Pulmonary lymph node (tissue), 1 donor: ENCODE results near the genes RAD51, RMDN3 and CHP1.

DNA sequence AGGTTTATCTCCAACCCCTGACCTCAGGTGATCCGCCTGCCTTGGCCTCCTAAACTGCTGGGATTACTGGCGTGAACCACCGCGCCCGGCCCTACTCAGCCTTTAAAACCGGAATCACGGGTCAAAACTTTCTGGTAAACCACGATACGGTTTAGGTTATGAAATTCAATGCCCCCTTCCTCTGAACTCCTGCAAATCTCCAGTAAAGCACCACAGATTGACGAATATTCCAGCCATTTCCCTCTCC, 794 bp upstream of the RAD51 start:
- PRO-cap = no peak

DNA sequence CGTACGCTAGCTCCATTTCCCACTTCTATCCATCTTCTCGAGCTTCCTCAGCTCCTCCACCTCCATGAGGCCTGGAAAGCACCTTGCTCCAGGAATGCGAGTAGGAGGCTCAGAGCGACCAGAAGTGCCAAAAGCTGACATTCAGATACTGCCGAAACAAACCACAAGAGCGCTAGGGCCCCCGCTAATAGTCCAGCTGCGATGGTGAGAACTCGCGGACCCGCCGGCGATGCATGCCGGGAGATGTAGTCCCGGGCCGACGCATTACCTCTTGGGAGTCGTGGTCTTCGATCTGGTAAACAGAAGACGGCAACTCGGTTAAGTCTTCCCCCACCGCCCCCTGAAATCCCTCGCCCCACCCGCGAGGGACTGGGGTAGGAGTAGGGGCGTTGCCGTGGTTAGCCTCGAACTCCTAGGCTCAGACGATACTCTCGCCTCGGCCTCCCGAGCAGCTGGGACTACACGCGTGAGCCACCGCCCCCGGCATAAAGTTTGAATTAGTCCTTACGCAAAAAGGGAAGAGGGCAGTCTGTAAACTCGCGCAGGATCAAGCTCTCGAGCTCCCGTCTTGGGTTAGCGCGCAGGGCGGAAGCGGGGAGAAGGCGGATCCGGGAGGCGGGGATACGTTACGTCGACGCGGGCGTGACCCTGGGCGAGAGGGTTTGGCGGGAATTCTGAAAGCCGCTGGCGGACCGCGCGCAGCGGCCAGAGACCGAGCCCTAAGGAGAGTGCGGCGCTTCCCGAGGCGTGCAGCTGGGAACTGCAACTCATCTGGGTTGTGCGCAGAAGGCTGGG, at the start of gene RAD51:
RAD51 (plus strand) TSS at position 671 of the 795 bp plus-strand sequence.
- PRO-cap = bidirectional peak, plus-strand start at position 290 of the sequence, minus-strand start at position 231 of the sequence; bidirectional peak, plus-strand start at position 708 of the sequence, minus-strand start at position 549 of the sequence

GRCh38 chr15:40695299-40695931, 441 bp downstream of the RAD51 start:
- PRO-cap = no peak

- PRO-cap = bidirectional peak, plus-strand start at chr15:40755424, minus-strand start at chr15:40755248
Observed at GRCh38 chr15:40755030-40755937, at the start of gene RMDN3. Gene RMDN3, minus strand, starts transcription at chr15:40755254.

- PRO-cap = no peak
Observed at GRCh38 chr15:40755938-40756114, 772 bp upstream of the RMDN3 start.

DNA sequence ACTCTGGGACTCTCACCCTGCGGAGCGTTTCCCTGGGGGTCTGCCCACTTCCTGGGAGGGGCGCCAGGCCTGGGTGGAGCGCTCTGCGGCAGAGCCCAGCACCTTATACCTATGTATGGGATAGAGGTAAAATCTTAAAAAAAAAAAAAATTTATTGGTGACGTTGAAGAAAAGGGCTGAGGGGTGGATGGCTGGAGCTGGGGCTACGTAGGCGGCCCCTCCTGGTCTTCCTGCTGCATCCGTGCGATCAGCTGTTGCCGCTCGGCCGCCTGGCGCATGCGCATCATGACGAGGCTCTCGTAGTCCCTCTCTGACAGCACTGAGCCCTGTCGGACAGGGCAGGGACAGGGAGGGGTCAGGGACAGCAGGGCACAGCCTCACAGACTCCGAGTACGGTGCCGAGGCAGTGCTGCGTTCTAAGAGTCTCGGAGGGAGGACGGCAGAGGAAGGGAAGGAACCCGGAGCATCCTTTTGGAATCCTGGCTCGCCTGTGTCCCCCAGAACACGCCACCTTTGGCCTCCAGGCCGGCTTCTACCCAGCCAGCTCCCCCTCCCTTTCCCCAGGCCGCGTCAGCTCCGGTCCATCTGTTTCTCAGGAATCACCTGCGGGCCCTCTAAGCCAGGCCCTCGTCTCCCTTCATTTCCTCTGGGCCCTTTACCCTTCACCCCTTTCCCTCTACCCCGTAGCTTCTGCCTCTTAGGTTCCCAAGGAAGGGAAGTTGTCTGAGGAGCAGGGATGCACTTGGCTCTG, 1.9 kb upstream of the C15orf62 start:
- PRO-cap = no peak

GRCh38 chr15:40771123-40771586, 1.4 kb downstream of the C15orf62 start:
- PRO-cap = no peak

GRCh38 chr15:40855725-40856155, 11.9 kb downstream of the SPINT1 start:
- PRO-cap = no peak

DNA sequence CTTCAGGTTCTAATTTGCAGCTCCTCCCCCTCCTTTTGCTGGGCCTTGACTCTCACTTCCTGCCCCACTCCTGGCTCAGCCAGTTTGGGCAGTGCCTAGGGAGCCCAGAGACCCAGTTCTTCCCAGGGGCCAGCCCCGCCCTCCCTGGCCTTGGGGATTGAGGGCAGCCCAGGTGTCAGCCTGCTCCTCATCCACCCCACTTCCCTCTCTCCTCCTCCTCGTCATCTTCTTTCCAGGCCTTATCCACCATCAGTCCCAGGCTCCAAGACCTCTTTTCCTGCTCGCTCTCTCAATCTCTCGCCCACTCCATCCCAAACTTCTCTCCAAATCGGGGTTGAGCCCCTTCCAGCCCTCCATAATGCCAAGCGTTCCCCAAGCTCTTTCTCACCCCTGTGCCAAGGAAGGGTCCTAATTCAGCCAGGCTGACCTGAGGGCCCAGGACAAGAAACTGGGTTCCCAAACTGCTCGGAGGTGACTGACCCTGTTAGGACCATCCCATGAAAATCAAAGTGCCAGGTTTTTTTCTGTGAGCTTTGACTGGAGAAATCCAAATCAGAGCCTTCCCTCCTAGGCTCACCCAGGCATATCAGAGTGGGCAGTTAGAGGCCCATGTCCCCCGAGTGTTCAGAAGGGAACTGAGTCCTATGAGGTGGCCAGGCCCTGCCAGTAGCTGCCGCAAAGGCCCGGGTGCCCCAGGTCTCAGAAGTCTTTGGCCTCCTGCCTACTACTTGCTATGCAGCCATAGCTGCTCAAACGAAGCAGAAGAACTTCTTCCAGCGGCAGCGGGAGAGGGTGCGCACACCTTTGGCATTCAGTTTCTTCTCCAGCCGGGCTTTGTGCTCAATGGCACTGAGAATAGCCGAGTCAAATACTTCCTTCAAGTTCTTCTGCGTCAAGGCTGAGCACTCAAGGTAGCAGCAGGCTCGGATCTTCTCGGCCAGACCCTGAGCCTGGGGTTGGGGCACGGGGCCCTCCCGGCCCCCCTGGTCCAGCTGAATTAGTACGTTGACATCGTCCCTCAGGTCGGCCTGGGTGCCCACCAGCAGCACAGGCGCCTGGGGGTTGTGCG, 1.4 kb downstream of the RHOV start:
- PRO-cap = no peak

- PRO-cap = bidirectional peak, plus-strand start at chr15:40895023, minus-strand start at chr15:40894994
Observed at GRCh38 chr15:40894600-40895550, 625 bp downstream of the VPS18 start.

DNA sequence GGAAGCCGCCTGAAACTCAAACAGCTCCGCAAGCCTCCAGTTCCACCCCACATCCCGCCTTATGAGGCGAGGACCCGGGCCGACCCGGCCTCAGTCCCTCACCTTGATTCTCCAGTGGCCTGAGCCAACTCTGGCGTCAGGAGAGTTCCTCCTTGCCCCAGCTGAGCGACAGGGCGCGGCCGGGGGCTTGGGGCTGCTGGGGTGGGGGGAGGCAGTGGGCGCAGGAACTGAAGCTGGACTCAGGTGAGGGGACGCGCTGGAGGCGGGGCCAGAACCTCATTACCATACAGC, 971 bp upstream of the DLL4 start:
- PRO-cap = no peak

DNA sequence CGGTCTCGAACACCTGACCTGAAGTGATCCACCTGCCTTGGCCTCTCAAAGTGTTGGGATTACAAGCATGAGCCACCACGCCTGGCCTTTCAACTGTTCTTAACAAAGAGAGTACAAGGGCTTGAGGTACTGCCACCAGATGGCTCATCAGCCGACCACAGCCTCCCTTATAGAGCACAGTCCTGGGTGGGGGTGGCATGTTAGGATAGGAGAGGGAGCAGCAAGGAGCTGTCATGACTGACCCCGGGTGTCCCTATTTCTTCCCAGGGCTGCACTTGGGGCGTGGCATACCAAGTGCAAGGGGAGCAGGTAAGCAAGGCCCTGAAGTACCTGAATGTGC, 1.8 kb downstream of the CHAC1 start:
- PRO-cap = no peak

- PRO-cap = bidirectional peak, plus-strand start at chr15:41231144, minus-strand start at chr15:41231044
Observed at GRCh38 chr15:41230892-41231803, at the start of gene CHP1. Gene CHP1, plus strand, starts transcription at chr15:41231268.

DNA sequence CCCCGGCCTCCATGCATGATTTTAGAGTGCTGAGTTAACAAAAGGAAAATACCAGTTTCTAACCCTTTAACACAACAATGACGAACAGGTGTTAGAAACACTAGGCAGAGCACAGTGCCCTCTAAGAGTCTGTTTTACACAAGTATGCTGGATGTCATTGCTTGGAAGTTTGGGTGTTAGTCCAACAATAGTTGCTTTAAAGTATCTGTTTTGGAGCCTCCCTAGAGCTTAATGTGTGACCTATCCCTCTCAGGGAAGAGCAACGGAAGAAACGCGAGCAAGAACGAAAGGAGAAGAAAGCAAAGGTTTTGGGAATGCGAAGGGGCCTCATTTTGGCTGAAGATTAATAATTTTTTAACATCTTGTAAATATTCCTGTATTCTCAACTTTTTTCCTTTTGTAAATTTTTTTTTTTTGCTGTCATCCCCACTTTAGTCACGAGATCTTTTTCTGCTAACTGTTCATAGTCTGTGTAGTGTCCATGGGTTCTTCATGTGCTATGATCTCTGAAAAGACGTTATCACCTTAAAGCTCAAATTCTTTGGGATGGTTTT, 22.4 kb downstream of the NDUFAF1 start:
- PRO-cap = no peak

DNA sequence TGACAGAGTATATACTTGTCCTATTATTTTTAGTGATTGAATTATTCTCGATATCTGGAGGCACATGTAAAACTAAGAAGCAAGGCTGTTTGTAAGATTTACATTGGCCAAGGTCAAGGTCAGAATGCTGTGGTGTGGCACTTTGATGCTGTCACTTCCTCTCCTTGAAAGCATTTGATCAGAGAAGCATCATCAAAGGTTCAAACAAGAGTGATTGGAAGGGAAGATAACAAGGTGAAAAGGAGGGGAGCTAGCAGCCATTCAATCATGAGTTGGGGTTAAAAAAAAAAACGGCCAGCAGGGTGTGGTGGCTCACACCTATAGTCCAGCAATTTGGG, 26.4 kb downstream of the RTF1 start:
- PRO-cap = no peak

DNA sequence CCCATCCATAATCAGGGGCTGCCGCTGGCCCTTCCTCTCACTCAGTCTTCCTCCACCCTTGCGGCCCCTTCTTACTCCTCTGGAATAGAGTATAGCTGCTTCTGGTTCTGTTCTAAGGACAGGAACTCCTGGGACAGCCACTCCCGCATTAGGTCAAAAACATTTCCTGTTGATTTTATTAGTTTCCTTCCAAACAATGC, 4.3 kb upstream of the TYRO3 start:
- PRO-cap = no peak

DNA sequence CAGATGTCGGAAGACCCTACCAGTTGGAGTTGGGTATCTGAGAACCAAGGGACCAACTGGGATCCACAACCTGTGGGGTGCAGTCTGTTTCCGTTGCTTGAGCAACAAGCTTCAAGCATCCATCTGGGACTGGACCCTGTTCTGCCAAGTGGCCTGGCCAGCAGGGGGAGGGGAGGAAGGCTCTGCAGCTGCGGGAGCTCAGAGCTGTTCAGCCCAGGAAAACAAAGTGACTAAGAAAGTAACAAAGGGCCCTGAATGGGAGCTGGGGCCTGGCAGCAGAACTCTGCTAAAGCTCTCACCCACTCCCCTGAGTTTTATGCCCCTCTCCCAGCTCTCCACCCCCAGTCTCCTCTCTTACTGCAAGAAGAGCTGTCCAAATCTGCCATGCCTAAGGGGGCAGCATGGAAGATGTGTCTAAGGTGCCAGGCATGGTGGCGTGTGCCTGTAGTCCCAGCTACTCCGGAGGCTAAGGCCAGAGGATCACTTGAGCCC, 2.8 kb downstream of the TYRO3 start:
- PRO-cap = no peak

DNA sequence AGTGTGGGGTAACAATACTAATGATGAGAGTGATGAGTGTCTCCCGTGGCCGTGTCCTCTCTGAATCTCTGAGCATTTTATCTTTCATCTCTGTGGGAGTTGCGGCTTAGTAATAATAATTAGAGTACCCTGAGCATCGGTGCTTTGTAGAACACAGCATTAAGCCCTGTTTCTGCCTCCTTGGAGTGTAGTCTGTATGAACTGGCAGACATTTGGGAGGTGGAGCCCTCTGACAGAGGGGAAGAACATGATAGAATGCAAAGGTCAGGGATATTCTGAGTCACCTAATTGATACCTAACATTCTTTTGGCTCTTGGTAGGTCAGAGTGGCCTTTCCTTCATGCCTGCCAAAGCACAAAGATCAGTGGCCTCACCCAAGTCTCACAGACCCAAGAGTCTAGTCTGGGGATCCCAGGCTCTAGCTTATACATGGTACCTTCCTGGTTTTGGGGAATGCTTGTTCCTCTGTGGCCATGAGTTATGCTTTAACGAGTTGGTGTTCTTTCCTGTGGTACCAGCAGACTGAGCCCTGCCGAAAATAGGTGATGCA, 24.9 kb downstream of the MAPKBP1 start:
- PRO-cap = no peak

DNA sequence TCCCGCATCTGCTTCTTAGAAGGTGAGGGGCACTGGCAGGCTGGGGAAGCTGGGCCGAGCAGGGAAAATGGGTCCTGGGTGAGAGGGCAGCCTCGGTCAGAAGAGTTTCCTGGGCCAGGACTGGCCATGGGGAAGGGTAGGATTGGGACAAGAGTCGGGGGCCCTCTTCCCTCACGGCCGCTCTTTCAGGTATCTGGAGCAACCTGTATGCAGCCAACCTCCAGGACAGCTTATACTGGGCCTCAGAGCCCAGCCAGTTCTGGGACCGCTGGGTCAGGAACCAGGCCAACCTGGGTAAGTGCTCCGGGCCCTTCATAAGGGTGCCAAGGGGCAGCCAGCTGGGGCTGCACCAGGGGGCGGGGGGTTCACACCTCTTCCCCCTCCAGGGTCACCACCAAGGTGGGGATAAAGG, 7.1 kb downstream of the PLA2G4B start:
- PRO-cap = unidirectional peak, minus-strand start at position 176 of the sequence

- PRO-cap = no peak
Observed at GRCh38 chr15:41881401-41882483, 12.1 kb downstream of the SPTBN5 start.